ENCODE measurements around a stretch of chr12.

- RRBS = no CpG with 5 or more reads among the region's 6 CpGs
These were observed 8.5 kb downstream of the AACS start for GRCh38 chr12:125073702-125074097.

DNA sequence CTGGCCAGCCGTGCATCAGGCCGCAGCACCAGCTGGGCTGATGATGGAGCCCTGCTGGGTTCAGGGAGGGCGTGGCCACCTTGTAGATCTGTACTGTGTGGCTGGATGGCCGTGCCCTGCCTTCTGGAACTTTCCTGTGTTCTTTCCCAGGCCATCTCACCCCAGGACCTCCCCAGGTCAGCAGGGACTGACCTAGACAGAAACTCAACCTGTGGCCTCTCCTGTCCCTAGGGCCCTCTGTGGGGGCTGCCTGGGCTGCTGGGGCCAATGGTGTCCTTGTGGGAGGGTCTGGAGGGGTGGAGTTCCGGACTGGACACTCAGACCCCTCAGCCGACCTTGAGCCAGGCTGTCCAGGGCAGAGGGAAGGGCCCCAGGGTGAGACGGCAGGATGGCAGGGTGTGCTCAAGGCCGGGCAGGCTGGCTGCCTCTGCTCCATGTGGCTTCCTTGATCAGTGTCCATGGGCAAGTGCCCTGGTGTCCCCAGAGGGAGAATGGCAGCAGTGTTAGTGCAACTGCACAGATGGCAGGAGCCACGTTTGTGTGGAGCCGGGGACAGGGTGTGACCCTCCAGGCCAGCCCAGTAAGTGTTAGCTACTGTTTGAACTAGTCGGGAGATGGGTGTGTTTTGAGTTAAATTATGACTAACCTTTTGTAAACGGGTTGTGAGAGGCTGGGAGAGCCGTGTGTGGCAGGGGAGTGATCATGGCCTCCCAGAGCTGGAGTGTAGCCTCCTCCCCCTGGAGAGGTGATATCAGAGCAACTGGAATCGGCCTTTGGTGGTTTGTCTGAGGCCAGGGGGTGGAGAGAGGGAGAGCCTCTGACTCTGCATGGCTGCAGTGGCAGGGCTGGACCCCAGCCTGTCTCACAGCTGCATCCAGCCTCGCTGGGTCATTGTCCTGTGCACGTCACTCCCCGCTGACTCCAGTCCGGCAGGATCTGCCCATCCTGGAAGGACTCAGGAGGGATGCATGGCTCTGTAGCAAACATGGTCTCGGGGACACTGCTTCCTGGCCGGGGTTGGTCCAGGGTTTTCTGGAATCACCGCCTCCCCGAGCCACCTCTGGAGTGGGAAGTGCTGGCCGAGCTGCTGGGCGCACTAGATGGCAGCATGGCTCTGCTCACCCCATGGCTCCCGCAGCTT lies 27.7 kb downstream of the AACS start:
- RRBS = 94% methylated on average over 3 of the region's 25 CpGs

GRCh38 chr12:125124606-125125150 lies 59.4 kb downstream of the AACS start:
- RRBS = no CpG with 5 or more reads among the region's 10 CpGs

DNA sequence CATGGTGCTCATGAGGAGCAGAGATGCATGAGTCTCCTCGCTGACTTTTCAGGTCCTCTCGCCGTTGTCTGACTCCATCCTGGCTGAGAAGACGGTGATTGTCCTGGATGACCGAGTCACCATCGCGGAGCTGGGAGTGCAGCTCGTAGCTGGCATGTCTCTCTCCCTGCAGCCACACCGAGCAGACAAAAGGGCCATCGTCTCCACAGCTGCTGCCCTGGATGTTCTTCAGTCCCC lies 466.1 kb downstream of the TMEM132B start:
- RRBS = no CpG with 5 or more reads among the region's 10 CpGs

DNA sequence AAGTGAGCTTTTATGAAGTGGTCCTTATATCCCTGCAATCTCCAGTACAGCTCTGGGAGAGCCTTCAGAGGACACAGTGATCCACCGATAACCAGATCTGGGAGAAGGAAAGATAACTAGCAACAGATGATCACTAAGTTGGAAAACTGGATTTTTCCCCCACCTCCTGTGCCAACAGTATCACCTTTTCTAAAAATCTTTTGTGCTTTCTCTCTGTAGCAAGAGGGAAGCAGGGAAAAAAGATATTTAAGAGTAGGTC lies 1390.5 kb upstream of the TMEM132C start:
- RRBS = no CpG with 5 or more reads among the region's 1 CpG

GRCh38 chr12:126899938-126900470 lies 1367.0 kb upstream of the TMEM132C start:
- RRBS = 92% methylated on average over 2 of the region's 14 CpGs

GRCh38 chr12:128111271-128111553 lies 155.8 kb upstream of the TMEM132C start:
- RRBS = no CpG with 5 or more reads among the region's 6 CpGs

DNA sequence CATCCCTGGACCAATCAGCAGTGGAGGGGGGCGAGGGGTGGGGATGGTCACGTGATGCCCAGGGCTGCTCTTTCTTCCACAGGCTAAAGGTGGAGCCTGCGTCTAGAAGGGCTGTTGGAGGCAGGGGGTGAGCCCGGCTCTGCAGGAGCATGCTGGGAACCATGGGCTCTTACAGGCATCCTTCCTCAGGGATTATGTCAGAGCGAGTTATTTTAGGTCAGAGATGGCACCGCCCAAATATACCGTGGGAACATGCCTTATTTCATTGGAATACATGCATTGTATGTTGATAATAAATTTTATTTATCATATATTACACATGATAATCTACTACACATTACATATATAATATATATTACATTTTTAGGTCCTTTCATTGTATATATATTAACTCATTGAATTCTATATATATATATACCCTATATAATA lies 75.3 kb upstream of the TMEM132C start:
- RRBS = no CpG with 5 or more reads among the region's 7 CpGs

DNA sequence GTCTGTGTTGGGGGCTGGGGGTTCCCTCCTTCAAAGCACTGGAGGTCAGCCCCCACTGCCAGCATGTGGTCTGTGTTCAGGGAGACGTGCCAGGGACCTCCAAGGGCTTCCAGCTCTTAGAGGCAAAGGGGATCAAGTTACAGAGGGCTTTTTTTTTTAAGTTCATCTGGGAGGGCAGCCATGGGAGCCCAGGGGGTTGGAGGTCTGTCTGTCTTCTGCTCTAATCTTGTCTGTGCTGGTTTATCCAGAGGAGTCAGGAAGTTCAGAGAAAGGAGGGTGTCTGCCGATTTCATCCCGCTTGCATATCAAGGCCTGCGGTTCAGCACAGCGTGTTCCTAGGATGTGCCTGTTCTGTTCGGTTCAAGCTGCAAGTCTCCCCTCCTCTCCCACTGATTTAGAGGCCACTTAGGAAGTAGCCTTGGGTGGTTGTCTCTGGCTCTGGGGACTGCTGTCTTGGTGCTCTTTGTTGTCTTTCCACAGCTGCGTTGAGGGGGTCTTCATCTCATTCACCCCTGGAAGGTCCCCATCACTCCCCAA lies 72.2 kb downstream of the TMEM132C start:
- RRBS = no CpG with 5 or more reads among the region's 7 CpGs

DNA sequence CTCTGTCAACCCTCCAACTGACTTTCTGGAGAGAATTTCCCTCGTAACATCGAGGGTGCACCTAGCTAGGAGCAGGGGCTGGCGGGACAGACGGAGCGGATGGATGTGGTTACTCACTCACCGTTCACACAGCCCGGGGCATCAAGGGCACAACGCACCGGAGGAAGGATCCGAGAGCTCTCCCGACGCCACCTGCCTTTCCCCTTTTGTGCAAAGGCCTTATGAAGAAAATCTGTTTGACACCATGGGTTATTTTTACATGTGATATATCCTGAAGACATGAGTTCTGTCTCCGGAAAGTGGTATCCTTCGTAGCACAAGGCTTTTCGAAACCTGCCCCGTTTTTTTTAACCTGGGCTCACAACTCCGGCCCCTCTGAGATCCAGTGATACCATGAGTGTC lies 31.3 kb downstream of the SLC15A4 start:
- RRBS = 99% methylated on average over 5 of the region's 17 CpGs

- RRBS = no CpG with 5 or more reads among the region's 7 CpGs
These were observed 2.9 kb downstream of the SLC15A4 start for GRCh38 chr12:128820719-128821483.

DNA sequence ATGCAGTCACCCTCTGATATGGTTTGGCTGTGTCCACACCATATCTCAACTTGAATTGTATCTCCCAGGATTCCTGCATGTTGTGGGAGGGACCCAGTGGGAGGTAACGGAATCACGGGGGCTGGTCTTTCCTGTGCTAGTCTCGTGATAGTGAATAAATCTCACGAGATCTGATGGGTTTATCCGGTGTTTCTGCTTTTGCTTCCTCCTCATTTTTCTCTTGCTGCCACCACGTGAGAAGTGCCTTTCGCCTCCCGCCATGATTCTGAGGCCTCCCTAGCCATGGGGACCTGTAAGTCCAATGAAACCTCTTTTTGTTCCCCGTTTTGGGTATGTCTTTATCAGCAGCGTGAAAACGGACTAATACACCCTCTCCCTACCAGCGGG lies 256.2 kb downstream of the GLT1D1 start:
- RRBS = no CpG with 5 or more reads among the region's 12 CpGs

DNA sequence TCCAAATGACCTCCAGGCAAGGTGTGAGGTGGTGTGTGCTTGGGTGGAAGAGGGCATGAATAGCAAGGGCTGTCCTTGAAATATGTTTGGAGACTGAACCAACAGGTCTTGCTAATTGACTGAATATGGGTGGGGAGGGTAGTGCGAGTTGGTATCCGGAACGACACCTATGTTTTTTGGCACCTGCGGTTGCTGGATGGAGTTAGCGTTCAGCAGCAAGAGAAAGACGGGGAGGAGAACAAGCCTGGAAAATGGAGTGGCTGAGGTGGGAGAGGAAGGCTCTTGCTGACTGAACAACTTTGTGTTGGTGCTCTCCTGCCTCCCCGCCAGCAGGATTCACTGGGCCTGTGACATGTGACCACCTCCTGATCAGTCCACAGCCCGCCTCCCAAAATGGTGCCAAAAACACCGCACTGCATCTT lies 84.0 kb upstream of the PIWIL1 start:
- RRBS = no CpG with 5 or more reads among the region's 9 CpGs

DNA sequence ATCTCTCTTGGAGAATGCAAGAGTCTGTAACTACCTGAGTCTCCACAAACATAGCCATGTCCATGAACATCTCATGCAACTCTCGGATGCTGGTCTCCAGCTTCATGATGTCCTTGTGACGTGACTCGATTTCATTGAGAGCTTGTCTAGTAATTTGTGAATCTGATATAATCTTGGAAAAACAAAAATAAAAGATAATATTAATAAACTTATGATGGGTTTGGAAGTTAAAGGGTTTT lies 38.0 kb downstream of the STX2 start:
- RRBS = no CpG with 5 or more reads among the region's 3 CpGs

DNA sequence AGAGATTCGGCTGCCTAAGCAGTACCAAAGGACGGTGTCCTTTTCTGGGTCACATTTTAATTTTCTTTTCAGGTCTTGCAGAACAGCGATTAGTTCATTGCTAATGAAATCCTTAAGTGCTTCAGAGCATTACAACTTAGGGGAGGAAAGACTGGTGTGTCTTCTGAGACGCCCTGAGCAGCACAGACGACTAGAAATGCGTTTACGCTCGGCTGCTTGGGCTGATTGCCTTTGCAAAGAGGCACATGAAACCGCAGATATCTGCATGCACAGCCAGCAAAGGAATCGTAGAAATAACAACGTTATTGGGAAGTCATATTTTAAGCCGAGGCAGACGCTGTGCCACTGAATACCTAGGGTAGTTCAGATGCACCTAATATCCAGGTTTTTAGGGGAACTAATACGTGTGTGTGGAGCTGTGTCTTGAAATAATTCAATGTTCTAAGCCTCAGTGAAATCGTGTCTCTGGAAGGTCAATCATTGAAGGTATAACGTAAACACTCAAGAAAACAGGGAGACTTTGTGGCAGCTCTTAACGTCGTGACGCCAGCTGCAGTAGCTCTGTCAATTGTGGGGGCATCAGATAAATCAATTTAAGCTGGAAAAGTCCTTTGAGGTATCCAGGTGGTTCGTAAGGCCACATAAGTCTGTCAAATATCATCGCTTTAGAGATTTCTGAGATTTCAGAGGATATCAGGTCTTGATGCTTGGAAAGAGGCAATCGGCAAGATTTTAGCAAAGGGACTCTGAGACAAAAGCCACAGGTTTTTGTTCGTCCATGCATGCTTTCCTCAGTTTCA lies 36.9 kb upstream of the ADGRD1 start:
- RRBS = no CpG with 5 or more reads among the region's 23 CpGs

- RRBS = no CpG with 5 or more reads among the region's 8 CpGs
These were observed 1.1 kb upstream of the ADGRD1 start for GRCh38 chr12:130952452-130953074.

DNA sequence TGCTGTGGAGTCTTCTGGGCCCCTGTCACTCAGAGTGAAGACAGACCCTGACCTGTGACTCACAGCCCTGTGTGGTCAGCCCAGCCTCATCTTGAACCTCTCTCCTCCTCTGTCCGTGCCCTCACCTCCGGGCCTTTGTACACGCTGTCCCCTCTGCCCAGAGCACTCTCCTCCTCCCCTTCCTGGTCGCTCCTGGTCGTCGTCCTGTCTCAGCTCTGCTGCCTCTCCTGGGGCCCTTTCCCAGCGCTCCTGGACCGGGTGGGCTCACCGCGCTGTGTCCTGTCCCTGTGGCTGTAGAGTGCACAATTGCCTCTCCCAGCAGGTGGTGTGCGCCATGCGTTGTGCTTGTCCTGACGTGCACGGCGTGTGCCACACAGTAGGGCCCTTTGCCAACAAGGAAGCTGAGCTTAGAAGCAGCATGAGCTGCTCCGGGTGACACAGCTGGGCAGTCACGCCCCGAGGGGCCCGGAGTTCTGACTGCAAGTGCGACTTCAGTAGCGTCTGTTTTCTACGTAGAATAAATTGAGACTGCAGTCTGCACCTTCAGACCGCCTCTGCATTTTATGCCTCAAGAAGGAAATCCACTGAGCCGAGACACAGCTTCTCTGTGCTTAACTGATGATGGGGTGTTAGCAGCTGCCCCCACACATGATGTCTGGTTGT lies 81.4 kb downstream of the ADGRD1 start:
- RRBS = 94% methylated on average over 4 of the region's 24 CpGs

DNA sequence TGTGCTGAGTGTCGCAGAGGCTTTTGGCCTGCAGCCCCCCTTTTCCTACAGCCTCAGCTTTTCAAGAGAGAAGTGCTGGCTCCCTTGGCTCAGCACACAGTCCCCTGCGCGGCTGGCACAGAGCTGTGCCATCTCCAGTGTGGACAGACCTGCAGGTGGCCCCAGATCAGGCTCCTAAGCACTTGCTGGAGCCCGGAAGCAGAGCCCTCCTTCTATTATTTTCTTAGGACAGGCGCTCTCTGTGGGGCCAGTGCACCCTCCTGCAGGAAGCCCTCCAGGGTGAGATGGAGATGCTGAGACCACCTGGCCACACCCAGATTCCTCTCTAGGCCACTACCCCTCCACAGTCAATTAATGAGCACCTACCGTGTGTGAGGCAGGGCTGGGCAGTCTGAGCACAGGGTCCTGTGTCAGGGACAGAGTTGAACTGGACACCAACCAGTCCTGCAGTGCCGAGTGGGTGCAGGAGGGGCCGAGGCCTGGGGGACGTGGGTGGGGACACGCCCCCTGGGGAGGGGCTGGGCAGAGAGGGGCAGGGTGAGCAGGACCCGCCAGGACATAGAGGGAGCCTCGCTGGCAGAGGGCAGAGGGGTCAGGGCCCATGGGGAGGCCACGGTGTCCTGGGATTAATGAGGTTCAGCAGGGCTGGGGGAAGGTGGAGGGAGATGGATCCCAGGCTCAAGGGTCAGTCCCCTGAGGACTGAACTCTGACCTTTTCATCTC lies 267.8 kb downstream of the ADGRD1 start:
- RRBS = no CpG with 5 or more reads among the region's 13 CpGs

- RRBS = no CpG with 5 or more reads among the region's 5 CpGs
These were observed 289.2 kb downstream of the ADGRD1 start for GRCh38 chr12:131242767-131243381.

DNA sequence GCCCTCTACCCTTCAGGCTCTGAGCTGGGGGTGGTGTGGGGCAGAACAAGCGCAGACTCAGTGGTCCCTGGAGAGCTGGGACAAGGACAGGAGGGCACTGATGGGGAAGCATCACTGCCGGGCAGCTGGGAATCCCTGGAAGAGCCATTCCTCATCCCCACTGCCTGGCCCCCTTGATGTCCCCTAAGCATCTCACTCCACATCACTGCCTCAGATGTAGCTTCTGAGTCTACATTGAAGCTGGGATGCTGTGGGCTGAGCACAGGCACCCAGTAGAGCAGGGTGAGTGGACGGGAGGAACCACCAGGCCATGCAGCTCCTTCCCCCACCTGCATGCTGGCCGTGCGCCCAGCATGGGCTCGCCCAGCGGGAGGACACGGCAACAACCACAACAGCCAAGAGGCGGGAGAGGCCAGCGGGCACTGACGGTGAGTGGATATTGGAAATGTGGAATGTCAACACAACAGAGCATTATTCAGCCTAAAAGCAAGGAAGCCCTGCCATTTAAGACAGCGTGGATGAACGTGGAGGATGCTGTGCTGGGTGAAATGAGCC lies 310.9 kb downstream of the ADGRD1 start:
- RRBS = no CpG with 5 or more reads among the region's 13 CpGs

Measured in CMK (cell line).